Skeletal muscle tissue (tissue), 7 donors: Measurements from ENCODE around the genes DUSP6 and POC1B.

DNA sequence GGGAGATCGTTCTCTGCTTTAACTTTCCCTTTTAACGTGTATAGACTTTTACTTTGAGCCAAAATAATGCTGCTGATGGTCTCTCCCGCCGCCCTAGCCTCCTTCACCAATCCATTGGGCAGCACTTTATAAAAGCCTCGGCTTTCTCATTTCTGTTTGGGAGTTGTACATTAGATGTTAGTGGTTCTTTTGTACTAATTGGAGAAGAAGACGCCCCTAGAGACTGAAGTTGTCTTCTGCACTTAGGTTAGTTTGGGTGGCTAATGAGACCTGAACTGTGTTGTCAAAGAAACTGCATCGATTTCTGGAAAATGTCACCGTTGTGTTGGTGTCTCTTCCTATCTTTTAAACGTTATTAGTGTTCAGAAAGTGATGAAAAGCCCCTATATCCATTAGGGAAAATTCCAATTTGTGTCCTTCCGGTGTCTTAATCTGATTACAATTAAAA is 1.5 kb downstream of the TMTC2 start:
- PRO-cap, 3 experiments = no peak in any of the 3 experiments
- RAMPAGE, long total RNA = no peak
- RRBS, 2 experiments = no CpG with 5 or more reads among the region's 10 CpGs

GRCh38 chr12:84983191-84983456 is 53.0 kb downstream of the TSPAN19 start:
- PRO-cap, 3 experiments = no peak in any of the 3 experiments
- RAMPAGE, long total RNA = no peak

- PRO-cap, 3 experiments = no peak in any of the 3 experiments
- RAMPAGE, long total RNA = no peak
- RRBS, 2 experiments = no CpG with 5 or more reads among the region's 2 CpGs
Measured at GRCh38 chr12:84986200-84986520, 49.9 kb downstream of the TSPAN19 start.

DNA sequence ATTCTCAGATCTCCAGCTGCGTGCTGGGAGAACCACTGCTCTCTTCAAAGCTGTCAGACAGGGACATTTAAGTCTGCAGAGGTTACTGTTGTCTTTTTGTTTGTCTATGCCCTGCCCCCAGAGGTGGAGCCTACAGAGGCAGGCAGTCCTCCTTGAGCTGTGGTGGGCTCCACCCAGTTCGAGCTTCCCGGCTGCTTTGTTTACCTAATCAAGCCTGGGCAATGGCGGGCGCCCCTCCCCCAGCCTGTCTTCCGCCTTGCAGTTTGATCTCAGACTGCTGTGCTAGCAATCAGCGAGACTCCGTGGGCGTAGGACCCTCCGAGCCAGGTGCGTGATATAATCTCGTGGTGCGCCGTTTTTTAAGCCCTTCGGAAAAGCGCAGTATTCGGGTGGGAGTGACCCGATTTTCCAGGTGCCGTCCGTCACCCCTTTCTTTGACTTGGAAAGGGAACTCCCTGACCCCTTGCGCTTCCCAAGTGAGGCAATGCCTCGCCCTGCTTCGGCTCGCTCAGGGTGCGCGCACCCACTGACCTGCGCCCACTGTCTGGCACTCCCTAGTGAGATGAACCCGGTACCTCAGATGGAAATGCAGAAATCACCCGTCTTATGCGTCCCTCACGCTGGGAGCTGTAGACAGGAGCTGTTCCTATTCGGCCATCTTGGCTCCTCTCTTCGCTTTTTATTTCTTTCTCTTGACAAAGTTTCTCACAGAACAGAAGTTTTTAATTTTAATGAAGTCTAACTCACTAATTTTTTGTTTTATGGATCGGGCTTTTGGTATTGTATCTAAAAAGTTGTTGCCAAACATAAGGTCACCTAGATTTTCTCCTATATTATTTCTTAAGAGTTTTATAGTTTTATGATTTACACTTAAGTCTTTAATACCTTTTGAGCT is 38.0 kb downstream of the ALX1 start:
- PRO-cap, 3 experiments = no peak in any of the 3 experiments
- RAMPAGE, long total RNA = no peak
- RRBS, 2 experiments = no CpG with 5 or more reads among the region's 34 CpGs

- PRO-cap, 3 experiments = no peak in any of the 3 experiments
- RAMPAGE, long total RNA = no peak
- RRBS, 2 experiments = no CpG with 5 or more reads among the region's 3 CpGs
Measured at GRCh38 chr12:88574198-88574894, 5.9 kb downstream of the KITLG start.

GRCh38 chr12:88944165-88944709 is 364.0 kb upstream of the KITLG start:
- PRO-cap, 3 experiments = no peak in any of the 3 experiments
- RAMPAGE, long total RNA = no peak
- RRBS, 2 experiments = no CpG with 5 or more reads among the region's 4 CpGs

DNA sequence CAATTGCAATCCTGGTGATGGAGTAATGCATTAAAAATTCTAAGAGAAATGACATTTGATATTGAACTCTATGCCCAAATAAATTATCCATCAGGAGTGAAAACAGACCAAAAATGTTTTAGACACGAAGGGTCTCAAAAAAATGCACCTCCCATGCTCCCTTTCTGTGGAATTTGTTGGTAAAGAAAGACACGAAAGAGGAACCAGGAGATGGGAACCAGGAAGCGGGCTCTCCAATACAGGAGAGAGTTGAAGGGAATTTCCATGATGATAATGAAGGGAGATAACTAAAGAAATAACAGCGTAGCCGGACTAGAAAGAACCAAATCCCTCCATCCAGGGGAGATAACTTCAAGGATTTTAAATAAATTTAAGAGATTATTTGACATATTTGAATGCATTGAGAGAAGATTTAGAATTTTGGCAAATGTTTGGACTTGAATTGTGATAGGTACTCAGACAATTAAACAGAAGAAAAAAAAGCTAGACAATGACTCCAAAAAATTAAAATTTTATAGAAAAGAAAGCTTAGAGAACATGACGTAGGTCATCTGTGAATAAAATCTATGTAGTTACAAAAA is 182.9 kb downstream of the DUSP6 start:
- PRO-cap, 3 experiments = no peak in any of the 3 experiments
- RAMPAGE, long total RNA = no peak
- RRBS, 2 experiments = no CpG with 5 or more reads among the region's 6 CpGs

DNA sequence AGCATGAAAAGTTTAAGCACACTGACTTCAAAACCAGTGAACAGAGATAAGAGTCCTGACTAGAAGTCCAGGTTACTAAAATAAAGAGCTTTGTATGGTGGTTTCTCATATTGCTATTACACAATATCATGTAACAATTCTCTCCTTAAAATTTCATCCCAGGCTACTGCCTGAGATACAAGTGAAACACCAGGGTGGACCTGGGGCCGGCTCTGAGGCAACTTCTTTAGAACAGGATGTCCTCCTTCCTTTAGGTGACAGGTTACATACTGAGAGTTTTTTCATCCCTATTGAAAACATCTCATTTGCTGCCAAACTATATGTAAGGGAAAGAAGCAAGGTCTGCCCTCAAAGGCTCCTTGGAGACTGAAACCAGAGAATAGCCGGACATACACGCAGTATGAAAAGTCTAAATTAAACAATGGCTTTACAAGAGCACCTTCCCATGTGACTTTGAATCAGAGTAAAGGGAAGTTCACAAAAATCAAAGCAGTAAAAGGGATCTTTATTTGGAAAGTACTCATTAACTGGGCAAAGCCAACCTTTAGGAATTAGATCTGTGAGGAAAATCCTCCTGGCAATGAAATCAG is 139.9 kb downstream of the DUSP6 start:
- PRO-cap, 3 experiments = no peak in any of the 3 experiments
- RAMPAGE, long total RNA = no peak
- RRBS, 2 experiments = no CpG with 5 or more reads among the region's 3 CpGs

- PRO-cap, 3 experiments = no peak in any of the 3 experiments
- RAMPAGE, long total RNA = no peak
- RRBS, 2 experiments = no CpG with 5 or more reads among the region's 8 CpGs
Measured at GRCh38 chr12:89244478-89245631, 107.4 kb downstream of the DUSP6 start.

DNA sequence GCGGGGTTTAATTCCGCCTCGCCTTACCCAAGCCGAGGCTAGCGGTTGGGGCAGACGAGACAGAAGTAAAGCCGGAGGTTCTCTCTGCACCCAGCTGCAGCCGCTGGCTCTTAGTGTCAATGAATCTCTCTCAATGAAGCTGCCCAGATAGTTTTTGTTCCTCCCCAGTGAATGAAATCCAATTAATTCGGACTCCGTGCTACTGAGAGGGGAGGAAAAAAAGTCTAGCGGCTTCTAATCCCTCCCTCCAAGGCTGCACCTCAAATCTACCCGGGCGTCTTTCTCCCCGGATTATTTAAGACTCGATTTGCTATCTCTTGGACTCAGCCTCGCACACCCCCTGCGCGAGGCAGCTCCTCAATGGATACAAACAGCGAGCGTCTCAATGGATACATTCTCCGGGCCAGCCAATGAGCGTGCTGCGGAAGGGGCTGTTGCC is at the start of gene DUSP6:
Gene DUSP6, minus strand, starts transcription at position 366 of the 439 bp plus-strand sequence.
- PRO-cap, 3 experiments = peak in 3 of 3 experiments; most common minus-strand start position 362 of the sequence (in 3)
- RAMPAGE, long total RNA = no peak
- RRBS, 2 experiments = 2 to 3% methylated on average over 7 of the region's 23 CpGs

GRCh38 chr12:89525765-89526575 is at the start of gene POC1B:
TSS of gene POC1B (minus strand) at chr12:89526047.
- PRO-cap, 3 experiments = peak in 3 of 3 experiments; most common plus-strand start chr12:89525995 (in 1); most common minus-strand start chr12:89525998 (in 3)
- RAMPAGE, long total RNA = no peak
- RRBS, 2 experiments = 2% methylated on average over 19 of the region's 42 CpGs

DNA sequence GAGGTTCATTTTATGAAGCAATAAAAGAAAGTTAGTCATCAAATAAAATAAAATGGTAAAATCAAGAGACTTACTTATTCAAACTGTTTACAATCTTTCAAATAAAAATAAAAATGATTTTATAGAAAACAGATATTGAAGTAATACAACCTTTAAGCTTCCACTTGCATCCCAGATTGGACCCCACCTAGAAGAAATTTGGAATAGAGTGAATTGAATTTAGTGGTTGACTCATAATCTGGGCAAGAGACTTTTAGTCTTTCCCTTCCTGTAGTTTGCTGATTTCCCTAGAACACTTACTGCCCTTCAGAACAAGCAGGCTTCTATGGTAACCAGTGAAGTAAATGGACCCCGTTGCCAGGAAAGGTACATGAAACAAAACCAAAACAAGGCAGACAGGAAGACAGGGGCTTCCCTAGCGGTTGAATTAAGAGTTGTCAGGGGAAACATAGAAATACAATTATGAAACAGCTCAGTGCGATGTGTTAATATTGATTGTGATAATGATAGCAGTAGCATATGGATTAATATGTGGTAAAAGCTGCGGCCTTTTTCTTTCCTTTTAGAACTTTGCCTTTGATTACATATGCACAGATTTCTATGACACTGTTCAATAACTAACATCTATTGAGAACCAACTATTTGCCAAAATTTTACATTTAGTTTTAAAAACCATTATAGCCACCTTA is 241.2 kb upstream of the ATP2B1 start:
- PRO-cap, 3 experiments = no peak in any of the 3 experiments
- RAMPAGE, long total RNA = no peak
- RRBS, 2 experiments = no CpG with 5 or more reads among the region's 4 CpGs

DNA sequence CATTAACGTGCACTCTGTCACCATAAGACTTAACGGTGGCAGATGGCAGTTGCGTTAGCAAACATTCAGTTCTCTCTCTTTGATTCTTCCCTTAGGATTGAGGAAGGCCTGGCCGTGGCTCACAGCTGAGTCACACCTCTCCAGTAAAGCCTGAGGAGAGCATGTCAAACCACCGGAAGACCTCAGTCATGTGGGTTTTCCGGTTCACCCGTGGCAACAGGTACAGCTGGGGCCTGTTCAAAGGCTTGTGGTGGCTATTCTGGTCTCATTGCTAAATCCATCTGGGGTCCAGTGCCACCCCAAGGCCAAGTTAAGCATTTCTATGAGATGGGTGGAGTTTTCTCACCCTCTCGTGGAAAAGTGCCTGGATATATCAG is 545.1 kb upstream of the ATP2B1 start:
- PRO-cap, 3 experiments = peak in 1 of 3 experiments; most common minus-strand start position 145 of the sequence (in 1)
- RAMPAGE, long total RNA = no peak
- RRBS, 2 experiments = no CpG with 5 or more reads among the region's 8 CpGs

DNA sequence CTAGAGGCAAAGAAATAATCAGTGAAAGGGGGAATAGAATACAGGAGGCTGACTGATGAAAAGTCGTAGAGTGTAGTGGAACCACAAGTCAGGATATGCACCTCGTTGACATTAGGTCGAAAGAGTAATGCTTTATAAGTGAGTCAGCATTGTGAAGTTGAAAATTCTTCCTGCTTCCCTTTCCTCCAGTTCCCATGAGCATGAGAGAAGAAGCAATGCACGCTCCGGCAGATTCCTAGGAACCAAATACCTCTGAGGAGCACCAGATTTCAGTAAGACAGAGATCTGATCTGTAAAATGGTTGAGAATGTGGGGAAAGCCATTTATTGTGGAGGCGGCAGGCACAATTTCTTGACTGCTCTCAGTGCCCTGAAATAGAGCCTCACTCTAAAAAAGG is 16.5 kb downstream of the CCER1 start:
- PRO-cap, 3 experiments = no peak in any of the 3 experiments
- RAMPAGE, long total RNA = no peak
- RRBS, 2 experiments = no CpG with 5 or more reads among the region's 6 CpGs

DNA sequence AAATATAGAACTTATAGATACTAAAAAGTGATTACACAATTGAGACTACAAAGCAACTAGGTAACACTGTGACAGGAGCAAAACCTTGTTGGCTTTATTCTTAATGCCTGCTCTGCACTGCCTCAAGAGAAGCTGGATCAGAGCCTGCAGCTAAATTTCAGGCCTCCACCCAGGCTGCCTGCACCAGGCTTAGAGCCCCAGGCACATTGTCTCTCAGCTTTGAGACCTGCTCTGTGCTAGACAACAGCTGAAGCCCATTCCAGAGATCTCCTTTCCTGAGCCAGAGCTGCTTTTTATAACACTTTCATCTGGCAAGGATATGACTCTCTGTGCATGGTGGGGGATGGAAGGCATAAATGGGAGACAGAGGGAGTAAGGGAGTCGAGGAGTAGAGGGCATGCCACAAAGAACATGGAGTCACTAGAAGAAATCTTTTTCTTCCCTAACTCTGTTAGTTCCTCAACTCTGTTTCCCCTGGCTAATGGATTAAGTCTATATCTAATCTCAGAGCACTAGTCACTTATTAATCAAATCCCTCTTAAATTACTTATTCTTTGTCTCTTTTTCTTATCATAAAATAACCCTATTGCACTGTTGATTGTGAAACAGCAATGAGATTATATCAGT is 27.1 kb upstream of the LUM start:
- PRO-cap, 3 experiments = no peak in any of the 3 experiments
- RAMPAGE, long total RNA = no peak
- RRBS, 2 experiments = no CpG with 5 or more reads among the region's 1 CpG

- PRO-cap, 3 experiments = no peak in any of the 3 experiments
- RAMPAGE, long total RNA = no peak
- RRBS, 2 experiments = no CpG with 5 or more reads among the region's 5 CpGs
Measured at GRCh38 chr12:91577734-91578174, 395.1 kb upstream of the DCN start.

DNA sequence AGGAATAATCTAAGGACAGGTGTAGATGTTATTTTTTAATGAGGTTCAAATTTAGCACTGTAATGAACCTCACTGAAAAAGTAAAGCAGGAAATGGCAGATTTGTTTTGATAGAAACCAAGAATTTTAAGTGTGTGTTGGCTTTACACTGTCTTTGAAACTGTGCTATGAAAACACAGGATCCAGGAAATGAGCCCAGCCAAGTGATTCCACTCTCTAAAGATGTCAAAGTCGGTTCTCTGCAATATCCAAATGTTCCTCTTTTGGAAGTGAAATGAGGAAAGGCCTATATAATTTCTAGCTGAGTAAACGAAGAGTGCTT is 367.2 kb downstream of the BTG1 start:
- PRO-cap, 3 experiments = no peak in any of the 3 experiments
- RAMPAGE, long total RNA = no peak
- RRBS, 2 experiments = no CpG with 5 or more reads among the region's 2 CpGs

GRCh38 chr12:91834578-91834777 is 311.2 kb downstream of the BTG1 start:
- PRO-cap, 3 experiments = no peak in any of the 3 experiments
- RAMPAGE, long total RNA = no peak

DNA sequence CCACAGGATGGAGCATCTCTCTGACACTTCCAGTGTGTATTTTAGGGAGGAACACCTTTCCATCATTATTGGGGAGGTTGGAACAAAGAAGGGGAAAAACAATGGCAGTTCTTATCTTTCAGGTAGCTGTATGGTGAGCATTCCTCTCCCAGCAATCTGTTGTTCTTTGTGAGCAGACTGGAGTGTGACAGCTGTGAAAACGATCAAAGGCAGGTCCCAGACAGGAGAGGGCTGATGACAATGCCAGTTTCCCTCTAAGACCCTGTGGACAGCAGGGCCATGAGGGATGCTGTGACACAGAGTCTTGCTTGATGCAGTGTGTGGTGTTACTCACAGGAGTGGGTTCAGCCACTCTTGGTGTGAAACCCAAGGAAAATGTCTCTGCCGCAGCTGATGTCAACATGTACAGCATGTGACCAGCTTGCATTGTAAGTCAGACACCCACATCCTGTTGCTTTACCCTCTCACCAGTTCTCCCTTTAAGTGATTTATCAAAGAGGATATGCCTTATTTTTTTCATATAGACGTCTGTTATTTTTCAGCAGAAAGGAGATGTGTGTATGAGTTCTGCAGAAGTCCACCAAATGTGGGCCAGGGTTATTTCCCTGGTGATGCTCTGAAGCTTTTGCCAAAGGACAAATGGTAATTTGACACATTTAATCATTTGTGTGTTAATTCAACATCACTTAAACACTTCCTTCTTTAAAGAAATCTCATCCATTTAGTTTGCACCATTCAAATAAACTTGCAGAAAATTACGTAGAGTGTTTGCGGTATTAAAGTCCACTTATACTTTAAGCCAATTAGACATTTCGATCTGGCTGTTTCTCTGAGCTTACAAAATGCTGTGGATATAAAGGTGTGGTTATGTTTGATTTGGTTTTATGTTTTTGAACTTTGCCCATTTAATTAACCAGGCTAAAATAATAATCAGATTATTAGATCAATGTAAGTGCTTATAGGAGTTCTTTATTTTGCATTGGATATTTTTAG is 268.5 kb downstream of the BTG1 start:
- PRO-cap, 3 experiments = no peak in any of the 3 experiments
- RAMPAGE, long total RNA = no peak
- RRBS, 2 experiments = no CpG with 5 or more reads among the region's 6 CpGs

DNA sequence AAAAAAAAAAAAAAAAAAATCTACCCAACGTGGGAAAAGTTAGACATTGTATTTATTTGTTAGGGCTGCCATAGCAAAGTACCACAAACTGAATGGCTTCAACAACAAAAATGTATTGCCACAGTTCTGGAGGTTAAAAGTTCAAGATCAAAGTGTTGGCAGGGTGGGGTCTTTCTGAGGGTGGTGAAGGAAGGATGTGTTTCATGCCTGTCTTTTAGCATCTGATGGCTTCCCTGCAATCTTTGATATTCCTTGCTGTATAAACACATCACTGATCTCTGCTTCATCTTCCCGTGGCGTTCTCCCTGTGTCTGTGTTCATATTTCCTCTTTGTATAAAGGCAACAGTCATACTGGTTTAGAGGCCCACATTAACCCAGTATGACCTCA is 167.6 kb downstream of the BTG1 start:
- PRO-cap, 3 experiments = no peak in any of the 3 experiments
- RAMPAGE, long total RNA = no peak
- RRBS, 2 experiments = no CpG with 5 or more reads among the region's 3 CpGs